Mucosa of descending colon (tissue), 1 donor: Measurements from ENCODE around the gene MAPK8IP2.

- PRO-cap: no peak
These were observed 9.5 kb downstream of the PLXNB2 start for GRCh38 chr22:50297915-50298366.

DNA sequence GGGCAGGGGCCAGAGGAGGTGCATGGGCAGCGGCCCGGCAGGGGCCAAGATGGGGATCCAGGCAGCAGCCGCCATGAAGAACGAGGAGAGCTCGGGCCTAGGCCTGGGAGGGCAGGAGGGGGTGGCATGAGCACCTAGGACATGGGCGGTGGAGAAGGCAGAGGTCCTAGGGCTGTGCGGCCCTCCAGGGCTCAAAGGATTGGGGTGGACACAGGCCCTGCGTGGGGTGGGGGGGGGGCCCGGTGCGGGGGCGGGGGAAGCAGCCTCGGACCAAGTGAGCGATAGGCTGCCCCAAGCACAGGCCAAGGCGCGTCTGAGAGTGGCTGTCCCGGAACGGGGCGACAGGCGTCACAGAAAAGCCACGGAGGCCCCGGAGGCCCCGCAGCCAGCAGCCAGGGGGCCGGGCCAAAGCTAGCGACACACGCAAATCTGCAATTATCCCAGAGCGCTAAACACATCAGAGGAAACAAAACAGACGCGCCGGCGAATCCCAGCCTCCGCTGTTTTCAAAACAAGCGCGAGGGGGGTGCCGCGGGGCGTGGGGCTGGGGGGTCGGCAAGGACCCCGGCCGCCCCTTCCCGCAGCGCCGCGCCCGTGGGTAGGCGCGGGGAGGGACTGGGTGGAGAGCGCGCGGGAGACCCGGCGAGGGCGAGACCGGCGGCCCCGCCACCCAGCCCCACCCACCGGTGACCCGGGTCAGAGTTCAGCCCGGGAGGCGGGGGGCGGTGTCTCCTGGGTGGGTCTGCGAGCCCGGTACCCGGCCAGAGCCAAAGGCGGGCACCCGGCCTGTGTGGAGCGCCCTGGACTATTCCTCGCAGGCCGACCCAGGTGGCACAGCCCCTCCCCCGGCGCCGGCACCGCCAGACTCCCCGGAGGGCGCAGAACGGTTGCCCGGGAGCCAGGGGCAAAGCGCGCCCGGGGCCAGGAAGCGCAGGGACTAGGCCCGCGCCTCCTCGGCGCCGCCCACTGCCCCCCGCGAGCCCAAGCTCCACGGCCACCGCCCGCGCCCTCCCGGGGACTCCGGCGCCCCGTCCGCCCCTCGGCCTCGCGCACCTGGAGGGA lies 8.0 kb downstream of the PLXNB2 start:
- PRO-cap: bidirectional peak, plus-strand start at position 770 of the sequence, minus-strand start at position 617 of the sequence

DNA sequence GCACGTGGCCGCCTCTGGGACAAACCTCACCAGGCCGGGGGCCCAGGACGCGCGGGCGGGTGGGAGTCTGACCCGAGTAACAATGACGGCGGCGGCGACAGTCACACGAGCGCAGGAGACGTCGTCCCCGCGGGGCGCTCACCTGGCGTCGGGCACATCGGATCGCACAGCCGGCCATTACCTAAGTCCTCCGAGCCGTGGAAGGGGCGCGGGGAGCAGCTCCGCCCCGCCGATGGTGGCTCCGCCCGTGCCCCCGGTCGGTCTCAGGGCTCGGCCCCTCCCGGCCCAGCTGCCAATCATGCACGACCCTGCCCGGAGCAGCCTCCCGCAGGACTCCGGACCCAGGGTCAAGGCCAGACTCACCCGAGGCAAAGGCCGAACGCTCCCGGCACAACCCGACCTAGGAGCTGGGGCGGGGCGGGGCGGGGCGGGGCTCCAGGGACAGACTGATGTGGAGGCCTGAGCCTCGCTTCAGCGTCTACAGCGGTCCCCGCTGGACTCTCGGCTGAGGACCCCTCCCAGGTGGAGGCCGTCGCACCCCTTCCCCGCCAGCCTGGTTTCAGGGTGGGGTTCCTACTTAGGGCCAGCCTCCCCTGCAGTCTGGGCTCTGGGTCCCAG lies 7.2 kb downstream of the PLXNB2 start:
- PRO-cap: bidirectional peak, plus-strand start at position 444 of the sequence, minus-strand start at position 179 of the sequence

GRCh38 chr22:50446131-50446480 lies 28.7 kb downstream of the SBF1 start:
- PRO-cap: no peak

GRCh38 chr22:50474192-50474896 lies 491 bp downstream of the SBF1 start:
- PRO-cap: unidirectional peak, minus-strand start at chr22:50474382

GRCh38 chr22:50509212-50509538 lies 1.2 kb downstream of the NCAPH2 start:
- PRO-cap: no peak

- PRO-cap: no peak
These were observed at the start of gene MAPK8IP2 for GRCh38 chr22:50600061-50600950. TSS of gene MAPK8IP2 (plus strand) at chr22:50600793.

GRCh38 chr22:50641695-50642373 lies 13.9 kb upstream of the ARSA start:
- PRO-cap: no peak

DNA sequence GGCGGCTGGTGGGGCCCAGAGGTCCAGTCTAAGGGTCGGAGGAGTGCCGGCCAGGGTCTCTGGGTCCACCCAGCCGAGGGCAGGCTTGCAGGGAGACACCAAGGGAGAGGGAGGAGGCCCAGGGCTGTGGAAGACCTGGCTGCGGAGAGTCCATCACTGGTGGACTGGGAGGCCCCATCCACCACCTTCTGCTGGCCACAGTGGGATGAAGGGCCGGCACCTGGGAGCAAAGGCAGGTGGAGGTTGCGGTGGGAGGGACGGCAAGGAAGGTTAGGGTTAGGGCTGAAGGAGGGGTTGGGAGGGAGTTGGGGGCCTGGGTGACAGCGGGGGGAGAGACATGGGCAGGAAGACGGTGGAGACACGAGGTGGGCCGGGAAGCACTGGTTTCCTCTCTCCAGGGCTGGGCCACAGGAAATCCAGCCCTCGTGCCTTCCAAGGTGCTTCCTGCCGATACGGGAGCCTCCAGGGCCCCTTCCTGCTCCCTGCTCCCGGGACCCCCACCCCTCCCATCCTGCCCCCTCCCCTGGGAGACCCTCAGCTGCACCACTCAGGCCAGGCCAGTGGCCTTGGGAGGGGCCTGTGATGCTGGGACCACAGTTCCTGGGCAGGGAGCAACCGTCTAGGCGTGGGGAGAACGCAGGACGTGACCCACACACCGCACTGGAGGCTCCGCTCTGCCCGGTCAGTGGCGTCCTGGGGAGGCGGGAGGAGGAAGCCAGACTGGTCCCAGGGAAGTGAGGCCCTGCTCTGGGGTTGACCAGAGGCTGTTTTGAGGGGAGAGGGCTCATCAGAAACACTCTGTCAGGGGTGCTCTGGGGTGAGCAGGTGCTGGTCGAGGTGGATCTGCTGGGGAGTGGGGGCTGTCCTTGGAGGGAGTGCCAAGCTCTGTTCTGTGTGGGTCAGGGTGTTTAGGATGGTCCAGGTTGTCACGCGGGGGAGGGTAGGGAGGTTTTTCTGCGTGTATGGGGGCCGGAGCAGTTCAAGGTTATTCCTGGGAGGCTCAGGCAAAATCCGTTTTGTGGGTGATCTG lies 44.5 kb upstream of the ARSA start:
- PRO-cap: unidirectional peak, plus-strand start at position 618 of the sequence; unidirectional peak, plus-strand start at position 651 of the sequence; unidirectional peak, plus-strand start at position 685 of the sequence

DNA sequence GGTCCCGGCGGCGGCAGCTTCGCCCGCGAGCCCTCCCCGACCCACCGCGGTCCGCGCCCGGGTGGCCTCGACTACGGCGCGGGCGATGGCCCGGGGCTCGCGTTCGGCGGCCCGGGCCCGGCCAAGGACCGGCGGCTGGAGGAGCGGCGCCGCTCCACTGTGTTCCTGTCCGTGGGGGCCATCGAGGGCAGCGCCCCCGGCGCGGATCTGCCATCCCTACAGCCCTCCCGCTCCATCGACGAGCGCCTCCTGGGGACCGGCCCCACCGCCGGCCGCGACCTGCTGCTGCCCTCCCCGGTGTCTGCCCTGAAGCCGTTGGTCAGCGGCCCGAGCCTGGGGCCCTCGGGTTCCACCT lies 17.3 kb upstream of the ACR start:
- PRO-cap: no peak

DNA sequence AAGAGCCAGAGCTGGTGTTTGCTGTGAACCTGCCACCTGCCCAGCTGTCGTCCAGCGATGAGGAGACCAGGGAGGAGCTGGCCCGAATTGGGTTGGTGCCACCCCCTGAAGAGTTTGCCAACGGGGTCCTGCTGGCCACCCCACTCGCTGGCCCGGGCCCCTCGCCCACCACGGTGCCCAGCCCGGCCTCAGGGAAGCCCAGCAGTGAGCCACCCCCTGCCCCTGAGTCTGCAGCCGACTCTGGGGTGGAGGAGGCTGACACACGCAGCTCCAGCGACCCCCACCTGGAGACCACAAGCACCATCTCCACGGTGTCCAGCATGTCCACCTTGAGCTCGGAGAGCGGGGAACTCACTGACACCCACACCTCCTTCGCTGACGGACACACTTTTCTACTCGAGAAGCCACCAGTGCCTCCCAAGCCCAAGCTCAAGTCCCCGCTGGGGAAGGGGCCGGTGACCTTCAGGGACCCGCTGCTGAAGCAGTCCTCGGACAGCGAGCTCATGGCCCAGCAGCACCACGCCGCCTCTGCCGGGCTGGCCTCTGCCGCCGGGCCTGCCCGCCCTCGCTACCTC lies 16.3 kb upstream of the ACR start:
- PRO-cap: no peak